Placental epithelial cell (primary cell): ENCODE data around the genes ACTA1 and CAPN9.

DNA sequence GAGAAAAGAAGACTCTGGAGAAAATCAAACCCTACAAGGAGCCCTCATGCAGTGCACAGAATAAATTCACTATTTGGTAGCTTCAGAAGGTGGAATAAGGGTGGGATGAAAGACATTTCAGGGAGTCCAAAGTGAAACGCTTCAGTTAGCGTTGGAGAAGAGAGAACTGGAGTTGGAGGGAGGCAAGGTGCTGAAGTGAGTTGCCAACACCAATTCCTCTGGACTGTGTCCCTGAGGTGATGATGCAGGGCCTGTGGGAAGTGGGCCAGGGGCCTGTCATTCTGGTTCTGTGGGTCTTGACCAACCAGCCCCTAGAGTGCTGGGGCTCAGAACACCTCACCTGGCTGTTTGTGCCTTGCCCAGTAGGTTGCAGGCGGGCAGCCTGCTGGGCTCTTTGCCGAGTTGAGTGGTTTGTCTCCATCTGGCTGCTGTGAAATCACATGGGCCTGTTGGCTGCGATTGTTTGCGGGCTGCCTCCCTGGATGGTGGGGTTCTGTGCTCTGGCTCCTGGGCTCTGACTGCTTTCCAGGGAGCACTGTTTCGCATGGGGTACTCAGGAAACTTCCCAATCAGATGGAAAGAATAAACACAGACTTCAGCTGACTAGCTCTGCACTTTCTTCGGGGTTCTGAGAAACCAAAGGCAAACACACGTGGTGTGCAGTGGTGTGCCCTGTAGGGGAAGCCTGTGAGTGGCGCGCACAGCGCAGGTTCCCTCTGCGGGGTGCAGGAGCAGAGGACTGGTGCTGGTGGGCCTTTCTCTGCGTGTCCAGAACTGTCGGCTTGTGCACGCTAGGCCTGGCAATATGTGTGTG lies 95.0 kb downstream of the RHOU start:
- CAGE, long polyA plus RNA = no peak

DNA sequence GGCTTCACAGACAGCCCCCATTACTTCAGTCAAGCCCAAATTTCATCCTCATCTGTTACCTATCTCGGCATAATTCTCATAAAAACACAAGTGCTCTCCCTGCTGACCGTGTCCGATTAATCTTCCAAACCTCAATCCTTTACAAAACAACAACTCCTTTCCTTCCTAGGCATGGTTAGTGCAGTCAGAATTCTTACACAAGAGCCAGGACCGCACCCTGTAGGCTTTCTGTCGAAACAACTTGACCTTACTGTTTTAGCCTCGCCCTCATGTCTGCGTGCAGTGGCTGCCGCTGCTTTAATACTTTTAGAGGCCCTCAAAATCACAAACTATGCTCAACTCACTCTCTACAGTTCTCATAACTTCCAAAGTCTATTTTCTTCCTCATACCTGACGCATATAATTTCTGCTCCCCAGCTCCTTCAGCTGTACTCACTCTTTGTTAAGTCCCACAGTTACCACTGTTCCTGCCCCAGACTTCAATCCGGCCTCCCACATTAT lies 214.4 kb downstream of the RHOU start:
- CAGE, long polyA plus RNA = no peak

DNA sequence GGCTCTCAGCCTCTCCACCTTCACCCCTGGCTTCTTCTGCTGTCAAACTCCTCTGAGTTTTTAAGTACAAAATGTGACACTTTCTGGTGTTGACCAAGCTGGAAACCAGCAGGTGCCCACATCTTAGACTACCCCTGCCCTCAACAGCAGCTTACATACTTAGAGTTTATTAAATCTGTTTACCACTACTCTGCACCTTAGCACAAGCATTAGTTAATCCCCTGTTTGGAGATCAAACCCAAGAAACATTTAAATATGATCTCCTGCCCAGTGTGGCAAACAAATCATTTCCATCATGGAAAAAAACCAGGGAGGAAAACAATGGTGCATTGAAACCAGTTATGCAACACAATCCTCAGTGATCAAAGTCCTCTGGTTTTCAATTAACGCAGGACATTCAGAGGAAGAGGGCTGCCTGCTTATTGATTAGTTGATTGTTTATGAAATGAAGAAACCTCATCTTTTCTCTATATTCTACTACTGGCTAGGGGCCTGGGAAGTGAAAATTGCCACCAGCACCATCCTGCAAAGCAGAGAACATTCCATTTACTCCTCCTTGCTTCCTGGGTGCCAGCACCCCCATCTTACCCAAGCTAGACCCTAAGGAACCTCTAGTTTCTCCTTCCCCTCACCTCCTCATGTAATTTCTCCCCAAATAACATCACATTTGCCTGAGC lies 139.4 kb upstream of the RAB4A start:
- CAGE, long polyA plus RNA = no peak

DNA sequence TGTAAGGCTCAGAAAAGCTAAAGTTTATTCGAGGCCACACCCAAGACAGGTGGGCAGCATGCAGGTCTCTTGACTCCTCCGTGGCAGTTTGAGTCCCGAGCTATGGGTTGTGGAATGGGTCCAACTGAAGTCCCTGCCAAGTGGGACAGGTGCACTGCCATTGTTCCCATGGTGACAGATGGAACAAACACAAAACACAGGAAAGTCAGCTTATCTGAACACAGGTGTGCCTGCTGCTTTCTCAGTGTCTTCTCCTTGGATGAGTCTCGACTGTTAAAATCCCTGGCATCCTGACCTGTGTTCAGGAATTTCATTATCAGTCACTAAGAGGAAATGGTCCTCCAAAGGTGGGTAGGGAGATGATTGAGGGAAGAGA lies 99.0 kb upstream of the RAB4A start:
- CAGE, long polyA plus RNA = no peak

DNA sequence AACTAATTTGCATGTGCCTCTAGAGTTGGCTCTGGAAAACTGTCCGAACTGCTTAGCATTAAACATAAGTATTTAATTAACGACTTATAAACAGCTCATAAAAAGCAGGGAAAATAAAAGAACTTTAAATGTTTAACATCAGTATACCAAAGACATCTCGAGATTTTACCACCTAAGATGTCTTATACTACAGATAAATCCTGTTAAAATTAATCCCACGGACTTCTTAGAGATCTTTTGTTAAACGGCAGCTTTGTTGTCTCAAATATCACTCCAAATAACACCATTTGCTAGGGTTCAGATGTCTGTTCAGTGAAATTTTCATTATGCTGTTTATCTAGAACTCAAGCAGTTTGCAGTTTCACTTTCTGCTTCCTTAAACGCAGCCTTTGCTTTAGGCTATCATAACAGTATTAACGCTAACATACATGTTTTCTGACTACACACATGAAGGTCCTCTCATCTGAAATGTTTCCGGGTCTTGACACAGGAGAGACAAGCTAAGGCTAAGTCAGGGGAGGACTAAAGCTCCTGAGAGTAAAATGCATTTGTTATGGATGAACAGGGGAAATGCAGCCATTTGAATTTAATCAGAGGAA lies 17.1 kb downstream of the CCSAP start:
- CAGE, long polyA plus RNA = no peak

- CAGE, long polyA plus RNA = no peak
These were observed 3.6 kb downstream of the CCSAP start for GRCh38 chr1:229339110-229339777.

DNA sequence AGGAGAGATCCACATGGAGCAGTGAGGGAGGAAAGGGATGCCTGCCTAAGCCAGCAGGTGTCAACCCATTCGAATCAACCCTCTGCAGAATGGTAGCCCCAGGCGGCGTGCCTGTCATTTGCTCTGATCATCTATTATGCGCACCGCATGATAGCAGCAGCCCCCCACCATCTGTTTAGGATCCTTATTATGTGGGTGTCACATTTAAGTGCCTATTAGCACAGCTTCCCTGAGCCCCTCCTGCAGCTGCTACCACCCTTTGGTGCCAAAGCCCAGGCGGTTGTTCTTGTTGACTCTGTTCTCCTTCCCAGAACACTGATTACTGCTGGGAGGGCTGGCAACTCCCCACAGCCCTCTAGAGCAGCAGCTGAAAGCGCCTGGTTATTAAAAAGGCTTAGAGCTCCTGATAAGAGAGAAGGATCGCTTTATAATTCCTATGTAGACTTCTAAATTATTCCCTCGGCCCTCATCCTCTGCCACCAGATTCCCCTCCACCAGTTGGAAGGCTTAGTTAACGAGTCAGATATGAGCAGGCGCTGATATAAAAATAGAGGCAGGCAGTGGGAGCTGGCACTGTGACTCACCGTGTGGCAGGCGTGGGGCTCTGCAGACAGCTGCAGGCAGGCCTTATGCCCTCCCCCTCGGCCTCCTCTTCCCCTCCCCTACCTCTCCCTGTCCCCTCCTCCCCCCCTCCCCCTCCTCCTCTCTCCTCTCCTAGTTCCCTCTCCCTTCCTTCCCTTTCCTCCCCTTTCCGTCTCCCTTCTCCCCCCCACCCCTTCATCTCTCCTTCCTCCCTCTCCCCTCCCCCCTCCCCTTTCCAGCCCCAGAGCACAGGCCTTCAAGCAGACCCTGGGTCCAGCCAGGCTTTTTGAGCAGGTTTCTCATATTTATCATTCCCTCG lies 23.0 kb downstream of the ACTA1 start:
- CAGE, long polyA plus RNA = no peak

GRCh38 chr1:229433878-229435081 lies at the start of gene ACTA1:
Gene ACTA1 (minus strand): TSS chr1:229434094.
- CAGE, long polyA plus RNA = no peak

DNA sequence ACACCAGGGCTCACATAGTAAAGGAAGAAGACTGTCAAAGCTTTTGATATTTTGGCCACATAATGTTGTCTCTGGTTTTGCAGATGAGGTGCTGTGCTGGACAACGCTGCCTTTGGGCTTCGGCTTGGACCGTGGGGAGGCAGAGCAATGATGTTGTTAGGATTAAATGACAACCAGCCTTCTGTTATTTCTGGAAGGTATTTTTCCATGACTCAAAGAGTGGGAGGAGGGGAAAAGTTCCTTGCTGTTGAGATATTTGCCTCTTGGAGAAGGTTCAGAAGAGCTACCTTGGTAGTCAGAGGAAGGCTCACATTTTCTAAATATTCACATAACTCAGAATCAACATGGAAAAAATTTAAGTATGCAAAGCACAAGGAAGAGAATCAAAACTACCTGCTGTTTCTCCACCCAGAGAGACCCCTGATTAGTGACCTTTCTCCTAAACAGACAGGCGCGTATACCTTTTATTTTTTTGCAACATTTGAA lies 187.2 kb upstream of the GALNT2 start:
- CAGE, long polyA plus RNA = no peak

- CAGE, long polyA plus RNA = no peak
These were observed 20.0 kb upstream of the GALNT2 start for GRCh38 chr1:230047113-230047453.

DNA sequence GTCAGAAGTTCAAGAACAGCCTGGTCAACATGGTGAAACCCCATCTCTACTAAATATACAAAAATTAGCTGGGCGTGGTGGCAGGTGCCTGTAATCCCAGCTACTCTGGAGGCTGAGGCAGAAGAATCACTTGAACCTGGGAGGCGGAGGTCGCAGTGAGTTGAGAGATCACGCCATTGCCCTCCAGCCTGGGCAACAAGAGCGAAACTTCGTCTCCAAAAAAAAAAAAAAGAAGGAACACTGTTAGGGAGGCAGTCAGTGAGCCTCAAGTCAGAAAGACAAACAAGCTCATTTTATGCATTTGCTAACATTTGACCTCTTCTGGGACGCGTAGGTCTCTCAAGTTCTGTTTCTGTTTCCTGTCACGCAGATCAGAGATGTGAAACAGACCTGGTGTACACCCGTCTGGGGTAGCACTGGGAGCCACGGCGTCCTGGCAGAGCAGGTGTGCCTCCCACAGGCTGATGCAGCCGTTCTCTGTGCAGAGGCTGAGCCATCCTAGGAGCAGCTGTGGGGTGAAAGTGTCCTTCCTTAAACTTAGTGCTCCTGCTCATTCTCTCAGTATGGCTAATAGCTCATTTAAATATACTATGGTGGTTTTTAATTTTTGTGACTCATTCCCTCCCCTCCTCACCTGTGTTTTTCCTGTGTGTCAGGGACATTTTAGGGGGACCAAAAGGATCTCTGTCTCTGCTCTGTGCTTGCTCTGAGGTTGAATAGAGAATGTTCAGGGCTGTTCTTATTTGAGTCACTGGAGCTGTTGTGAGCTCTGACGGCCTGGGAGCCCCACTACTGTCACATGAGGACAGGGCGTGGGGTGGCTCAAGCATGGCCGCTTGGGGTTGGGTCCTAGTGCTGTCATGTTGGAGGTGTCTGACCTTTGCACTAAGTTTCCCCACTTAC lies 42.8 kb downstream of the GALNT2 start:
- CAGE, long polyA plus RNA = no peak

- CAGE, long polyA plus RNA = no peak
These were observed 51.3 kb downstream of the GALNT2 start for GRCh38 chr1:230118233-230118919.

GRCh38 chr1:230124736-230125612 lies 57.9 kb downstream of the GALNT2 start:
- CAGE, long polyA plus RNA = no peak

DNA sequence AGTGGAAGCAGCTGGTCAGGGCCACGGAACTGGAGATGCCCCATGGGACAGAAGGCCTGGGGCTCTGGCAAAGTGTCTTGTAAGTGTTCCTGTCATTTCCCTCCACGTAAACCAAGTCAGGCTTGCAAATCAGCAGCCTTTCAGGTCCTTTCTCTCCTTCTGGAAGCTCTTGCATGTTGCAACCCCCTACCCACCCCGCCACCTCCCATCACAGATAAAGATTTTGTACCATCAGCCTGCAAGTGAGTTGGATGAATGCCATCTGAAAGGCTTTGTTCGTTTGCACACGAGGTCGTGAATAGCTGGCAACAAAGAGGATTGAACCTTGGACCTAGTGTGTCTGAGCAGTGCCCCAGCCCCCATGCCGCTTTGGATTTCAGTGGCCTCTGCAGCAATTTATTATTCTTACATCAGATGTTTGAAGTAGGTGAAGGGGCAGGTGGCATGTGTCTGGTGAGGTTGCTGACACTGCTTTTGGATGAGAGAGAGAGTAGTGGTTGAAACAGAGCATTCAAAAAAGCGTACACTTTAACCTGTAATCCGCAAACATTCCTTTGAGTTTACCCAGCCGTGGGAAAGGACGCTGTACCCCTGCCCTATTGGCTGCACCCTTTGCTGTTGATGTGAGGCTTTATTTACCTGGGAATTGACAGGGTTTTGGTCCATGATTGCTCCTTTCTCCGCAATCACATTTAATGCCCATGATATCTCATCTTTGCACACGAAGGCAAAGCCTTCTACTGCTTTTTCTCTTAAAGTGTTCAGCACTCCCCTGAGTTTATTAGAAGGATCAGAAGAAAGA lies 91.7 kb downstream of the GALNT2 start:
- CAGE, long polyA plus RNA = no peak

- CAGE, long polyA plus RNA = no peak
These were observed 105.0 kb downstream of the GALNT2 start for GRCh38 chr1:230171905-230172510.

DNA sequence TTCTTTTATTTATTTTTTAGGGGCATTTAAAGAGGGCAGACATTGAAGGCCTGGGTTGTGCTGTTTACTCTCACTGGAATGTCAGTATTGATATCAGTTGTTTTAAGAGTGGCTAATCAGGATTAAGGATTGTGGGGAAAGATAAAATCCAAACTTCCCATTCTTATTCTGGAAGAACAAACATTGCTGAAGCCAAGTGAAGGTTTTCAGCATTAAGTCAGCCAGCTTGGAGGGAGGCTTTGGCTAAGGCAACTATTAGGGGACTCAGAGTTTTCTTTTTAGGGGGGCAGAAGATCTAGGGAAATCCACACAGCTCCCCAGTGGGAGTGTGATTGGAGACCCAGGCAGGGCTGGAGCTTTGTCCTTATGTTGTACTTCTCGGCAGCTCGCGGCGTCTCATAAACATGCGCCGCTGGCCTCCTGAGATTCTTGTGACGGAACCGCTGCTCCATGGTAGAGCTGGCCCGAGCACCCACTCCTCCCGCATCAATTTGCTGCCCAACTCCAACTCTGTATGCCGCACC lies 143.8 kb downstream of the GALNT2 start:
- CAGE, long polyA plus RNA = no peak

- CAGE, long polyA plus RNA = no peak
These were observed 94.3 kb downstream of the PGBD5 start for GRCh38 chr1:230331648-230332435.

- CAGE, long polyA plus RNA = no peak
These were observed 13.2 kb upstream of the AGT start for GRCh38 chr1:230727041-230727639.

- CAGE, long polyA plus RNA = no peak
These were observed at the start of gene CAPN9 for GRCh38 chr1:230747126-230747521. Gene CAPN9 (plus strand): TSS chr1:230747388.

GRCh38 chr1:230806828-230807511 lies 59.8 kb downstream of the CAPN9 start:
- CAGE, long polyA plus RNA = no peak